Pericardium fibroblast (primary cell): ENCODE data around the gene FOXF2.

GRCh38 chr6:317045-317289, 24.7 kb downstream of the DUSP22 start:
- RAMPAGE, long total RNA = no peak

GRCh38 chr6:337617-338347, 45.5 kb downstream of the DUSP22 start:
- RAMPAGE, long total RNA = no peak

DNA sequence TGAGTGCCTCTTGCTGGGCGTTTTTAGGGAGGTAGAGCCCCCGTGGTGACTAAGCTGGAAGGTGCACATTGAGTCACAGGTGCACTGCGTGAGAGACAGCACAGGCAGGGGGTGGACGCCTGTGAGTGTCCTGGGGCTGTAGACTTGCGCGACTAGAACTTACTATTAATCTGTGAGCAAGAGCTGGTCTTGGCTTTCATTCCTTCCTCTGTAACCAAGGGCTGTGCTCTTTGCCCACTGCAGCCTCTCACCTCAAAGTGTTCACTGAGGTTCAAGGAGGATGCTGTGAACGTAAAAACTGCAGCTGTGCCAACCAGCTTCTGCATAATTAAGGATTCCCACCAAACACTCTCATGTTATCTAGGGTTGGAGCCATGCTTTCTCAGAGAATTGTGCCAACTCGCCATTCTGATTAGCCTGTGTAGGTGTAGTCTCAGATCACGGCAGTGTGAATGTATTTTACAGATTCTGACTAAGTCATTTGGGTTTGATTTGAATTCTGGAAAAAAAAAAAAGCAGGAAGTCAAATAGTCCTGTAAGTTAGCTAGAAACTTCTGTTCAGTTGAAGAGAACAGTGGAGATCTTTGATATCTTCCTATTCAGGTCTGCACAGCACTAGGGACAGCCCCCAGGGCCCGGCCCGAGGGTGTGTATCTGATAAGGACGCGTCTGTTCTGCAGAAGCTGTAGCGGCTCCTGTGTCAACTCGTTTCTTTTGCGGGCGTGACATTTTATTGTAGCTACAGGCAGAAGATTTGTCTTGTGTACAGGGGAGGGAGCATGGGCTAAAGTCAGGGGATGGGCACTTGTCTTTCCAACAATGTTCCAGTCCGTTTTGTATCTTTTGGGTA, 12.1 kb downstream of the IRF4 start:
- RAMPAGE, long total RNA = no peak

DNA sequence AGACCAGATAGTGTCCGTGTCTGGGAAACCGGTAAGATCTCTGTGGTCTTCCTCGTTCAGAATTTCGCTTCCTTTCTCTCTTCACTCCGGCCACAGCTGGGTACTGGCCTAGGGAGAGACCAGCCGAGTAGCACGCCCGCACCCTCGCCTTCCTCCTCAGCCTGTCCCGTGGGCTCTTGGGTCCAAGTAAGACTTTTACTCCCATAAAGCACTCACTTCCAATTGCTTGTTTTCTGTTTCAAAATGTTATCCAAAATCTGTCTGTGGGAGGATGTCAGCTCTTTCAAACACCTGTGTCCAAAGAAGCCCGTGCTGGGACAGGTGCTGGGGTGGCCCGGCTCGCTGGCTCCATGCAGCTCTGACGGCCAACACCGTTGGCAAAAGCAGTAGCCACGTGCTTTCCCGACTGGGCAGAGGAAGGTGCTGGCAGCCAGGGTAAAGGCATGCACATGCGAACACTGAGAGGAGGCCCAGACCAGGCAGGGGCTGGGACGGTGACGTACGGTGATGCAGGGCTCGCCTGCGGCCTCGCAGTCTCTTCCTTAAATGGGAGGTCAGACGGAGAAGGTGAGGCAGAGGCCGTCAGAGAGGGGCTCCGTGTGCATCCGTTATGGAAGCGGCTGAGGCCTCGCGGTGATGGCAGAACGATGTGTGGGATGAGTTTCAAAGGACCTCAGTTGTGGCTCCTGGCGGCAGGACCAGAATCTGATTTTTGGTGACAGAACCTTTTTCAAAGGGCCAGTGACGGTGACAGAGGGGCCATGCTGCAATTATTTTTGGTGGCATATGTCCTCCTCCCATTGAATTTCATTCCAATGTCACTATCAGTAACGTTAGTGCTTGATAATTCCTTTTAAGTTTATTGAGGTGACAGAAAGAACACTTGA, 112.4 kb downstream of the IRF4 start:
- RAMPAGE, long total RNA = no peak

GRCh38 chr6:672476-672993, 15.6 kb upstream of the HUS1B start:
- RAMPAGE, long total RNA = no peak

DNA sequence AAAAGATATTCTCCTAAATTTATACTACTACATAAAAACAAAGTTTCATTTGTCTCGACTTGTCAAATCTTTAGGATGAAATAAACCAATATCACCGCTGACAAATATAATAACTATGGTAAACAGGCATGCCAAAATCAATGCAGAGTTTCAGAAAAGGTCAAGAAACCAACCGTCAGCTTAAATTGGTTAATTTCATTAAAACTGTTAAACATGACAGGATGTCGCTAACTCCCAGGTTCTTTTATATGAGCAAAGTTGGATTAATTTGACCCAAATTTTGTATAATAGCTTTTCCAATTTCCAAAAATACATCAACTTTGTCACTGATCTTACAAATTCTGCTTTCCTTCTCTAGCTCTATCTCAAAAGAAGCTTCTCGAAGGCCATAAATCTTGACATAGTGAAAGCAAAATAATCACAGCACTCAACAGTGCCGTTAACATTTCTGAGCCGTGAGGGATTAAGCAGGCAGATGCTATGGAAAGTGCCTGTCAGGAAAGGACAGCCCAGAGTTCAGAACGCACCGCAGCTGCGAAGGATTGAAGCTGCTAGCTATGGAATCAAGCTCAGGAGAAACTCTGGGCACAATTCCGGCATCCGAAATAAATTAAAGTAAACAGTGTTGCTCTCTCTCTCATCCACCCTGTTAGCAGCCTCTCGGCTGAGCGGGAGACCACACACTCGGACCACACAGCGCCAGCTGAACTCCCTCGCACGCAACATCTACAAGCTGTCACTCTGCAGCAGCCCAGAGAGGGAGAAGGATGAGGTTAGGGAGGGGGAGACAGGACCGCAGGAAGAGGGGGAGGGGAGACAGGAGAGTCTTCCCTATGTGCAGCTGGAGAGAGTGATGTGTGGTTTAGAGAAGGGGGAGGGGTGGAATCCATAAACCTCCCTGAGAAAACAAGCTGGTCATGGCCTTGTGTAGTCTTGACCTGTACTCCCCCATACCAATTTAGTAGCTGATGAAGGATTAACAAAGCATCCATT, 9.2 kb downstream of the EXOC2 start:
- RAMPAGE, long total RNA = no peak

DNA sequence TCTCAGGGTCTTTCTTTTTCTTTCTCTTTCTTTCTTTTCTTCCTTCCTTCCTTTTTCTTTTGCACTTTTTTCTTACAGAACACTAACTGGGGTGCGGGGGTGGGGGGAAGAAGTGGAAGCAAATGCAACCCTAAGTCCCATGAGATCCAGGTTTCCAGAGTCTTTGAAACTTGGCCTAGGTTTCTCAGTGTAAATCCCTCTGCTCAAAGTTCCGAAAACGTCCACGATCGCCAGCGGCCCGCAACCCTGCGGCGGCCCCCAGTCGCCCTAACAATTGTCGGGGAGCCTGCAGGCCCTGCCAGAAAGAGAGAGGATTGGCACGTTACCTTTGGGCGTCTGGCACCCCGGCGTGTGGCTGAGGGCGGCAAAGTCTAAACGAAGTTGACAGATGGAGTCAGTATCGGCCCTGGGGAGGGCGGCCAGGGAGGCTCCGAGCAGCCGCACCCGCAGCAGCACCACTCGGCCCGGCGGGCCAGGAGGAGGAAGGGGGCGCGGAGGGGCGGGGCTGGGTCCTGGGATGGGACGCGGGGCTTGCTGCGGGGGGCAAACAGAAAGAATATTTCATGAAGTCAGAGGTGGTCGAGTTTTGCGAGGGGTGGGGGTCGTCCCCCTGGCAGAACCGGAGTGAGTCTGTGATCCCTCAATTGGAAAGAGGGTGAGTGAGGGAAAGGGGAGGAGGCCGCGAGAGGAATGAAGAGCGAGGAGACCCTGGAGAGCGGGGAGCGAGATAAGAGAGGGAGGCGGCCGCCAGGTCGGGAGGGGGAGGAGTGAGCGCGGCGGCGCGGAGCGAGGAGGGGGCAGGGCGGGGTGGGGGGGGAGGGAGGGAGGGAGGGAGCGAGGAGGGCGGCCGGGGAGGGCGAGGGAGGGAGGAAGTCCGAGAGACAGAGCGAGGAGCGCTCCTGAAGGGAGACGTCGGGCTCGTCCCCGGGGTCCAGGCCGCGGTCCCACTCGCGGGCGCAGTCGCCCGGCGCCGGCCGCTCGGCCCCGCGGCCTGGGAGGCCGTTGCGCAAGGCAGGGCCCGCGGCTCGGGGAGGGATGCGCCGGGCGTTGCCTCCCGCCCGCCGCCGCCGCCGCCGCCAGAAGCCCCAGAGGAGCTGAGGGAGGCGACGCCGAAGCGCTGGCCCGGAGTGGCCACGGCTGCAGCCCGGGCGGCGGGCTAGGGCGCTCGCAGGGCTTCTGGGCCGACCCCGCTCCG, at the start of gene FOXF2:
Gene FOXF2 (plus strand): TSS at position 884 of the 1,195 bp plus-strand sequence.
- RAMPAGE, long total RNA = no peak

- RAMPAGE, long total RNA = no peak
Observed at GRCh38 chr6:1392003-1392396, 2.6 kb downstream of the FOXF2 start.

DNA sequence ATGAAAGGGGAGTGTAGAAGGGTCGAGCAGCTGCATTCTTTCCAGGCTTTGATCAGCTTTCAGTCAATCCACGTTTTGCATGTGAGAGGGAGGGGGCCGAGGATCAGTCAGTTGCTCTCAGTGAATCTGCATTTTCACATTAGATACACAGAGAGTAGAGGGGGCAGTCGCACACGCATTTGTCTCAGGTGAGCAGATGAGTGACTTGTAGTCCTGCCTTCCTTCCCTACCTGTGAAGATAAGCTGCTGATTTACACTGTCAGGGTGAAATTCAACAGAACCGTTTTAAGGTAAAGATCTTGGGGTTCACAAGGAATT, 78.8 kb downstream of the FOXF2 start:
- RAMPAGE, long total RNA = no peak

DNA sequence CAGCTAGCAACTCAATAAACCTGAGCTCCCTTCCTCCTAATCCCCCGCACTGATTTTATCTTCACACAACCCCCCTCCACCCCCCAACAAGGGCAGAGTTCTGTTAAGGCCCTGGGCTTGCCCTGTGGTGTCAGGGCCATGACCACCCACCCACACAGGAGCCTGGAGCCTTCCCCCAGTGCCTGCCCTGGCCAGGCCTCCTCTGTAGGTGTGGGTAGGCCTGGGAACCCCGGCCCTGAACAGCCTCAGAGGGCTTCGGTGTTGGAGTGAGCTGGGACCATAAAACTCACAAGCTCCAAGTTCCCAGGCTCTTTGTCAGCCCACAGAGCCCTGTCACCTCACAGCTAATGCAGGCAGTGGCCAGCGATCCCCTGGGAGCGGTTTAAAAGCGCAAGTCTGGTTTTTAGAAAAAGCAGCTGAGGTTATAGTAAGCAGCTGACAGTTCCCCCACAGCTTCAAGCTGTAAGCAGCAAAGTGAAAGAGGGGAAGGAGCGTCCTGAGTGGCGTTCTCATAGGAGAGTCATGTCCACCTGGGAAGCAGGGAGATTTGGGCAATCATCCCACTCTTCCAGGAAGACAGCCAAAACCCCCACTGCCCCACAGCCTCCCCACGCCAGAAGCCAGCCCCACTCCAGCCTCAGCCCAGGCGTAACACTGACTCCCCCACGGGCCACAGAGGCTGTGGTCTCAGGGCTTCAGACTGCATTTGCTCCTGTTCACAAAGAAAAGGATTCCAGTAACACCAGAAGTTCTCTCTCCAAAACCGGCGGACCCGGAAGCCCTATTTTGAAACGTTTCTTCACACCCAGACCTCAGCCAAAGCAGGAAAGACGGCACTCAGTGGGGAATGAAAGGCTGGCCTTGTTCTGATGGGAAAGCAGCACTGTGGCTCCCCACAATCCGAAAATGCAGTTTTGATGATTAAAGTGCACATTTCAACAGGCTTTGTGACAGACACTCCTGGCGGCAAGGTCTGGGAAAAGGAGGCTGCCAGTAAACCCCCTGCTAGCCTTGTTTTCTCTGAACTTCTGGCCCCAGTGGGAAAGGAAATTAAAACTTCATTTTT, 34.3 kb upstream of the FOXC1 start:
- RAMPAGE, long total RNA = no peak

DNA sequence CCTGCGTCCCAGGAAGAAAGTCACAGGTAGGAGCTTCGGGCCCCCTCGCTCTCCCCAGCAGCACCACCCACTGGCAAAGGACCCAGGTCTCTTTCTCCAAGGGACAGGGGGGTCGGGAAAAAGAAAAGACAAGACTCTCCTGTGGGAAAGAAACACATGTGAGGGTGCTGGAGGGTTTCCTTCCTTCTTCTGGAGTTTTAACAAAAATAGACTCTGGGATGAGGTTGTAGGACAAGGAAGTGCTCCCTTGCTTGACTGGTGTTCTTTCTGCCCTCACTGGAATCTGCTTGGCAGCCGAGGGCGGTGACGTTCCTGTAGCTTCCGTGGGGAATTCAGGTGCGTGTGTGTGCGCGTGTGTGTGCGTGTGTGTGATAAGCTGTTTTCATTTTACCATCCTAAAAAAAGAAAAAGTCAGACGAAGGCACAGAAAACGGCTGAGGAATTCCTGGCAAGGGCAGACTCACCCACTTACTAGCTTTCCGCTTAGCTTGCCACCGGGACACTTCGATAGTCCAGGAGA, 16.2 kb upstream of the FOXC1 start:
- RAMPAGE, long total RNA = no peak

- RAMPAGE, long total RNA = no peak
Observed at GRCh38 chr6:1613841-1614755, 4.4 kb downstream of the FOXC1 start.

DNA sequence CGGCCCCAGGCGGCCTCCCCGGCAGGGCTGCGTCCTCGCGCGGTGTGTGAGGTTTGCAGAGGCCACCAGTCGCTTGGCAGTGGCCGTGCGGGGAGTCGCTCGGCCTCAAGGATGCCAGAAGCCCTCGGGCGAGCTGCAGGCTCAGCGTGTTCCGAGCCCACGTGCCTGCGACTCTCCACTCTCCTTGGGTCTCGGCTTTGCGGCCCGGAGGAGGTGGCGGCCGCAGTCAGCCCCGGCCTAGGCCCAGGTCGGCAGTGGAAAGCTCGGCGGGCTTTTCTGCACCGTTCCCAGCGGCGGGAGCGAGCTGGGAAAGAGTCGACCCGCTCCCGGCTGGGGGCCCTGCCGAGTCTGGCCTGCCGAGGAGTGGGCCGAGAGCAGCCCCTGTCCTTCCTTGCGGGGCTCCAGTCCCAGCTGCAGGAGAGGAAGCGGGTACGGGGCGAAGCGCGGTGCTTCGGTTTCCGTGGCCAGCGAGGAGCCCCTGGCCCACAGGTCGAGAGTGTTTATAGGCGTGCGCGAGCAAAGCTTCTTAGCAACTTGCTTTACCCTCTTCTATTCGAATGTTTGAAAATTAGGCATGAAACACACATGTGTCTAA, 5.5 kb downstream of the FOXC1 start:
- RAMPAGE, long total RNA = no peak

DNA sequence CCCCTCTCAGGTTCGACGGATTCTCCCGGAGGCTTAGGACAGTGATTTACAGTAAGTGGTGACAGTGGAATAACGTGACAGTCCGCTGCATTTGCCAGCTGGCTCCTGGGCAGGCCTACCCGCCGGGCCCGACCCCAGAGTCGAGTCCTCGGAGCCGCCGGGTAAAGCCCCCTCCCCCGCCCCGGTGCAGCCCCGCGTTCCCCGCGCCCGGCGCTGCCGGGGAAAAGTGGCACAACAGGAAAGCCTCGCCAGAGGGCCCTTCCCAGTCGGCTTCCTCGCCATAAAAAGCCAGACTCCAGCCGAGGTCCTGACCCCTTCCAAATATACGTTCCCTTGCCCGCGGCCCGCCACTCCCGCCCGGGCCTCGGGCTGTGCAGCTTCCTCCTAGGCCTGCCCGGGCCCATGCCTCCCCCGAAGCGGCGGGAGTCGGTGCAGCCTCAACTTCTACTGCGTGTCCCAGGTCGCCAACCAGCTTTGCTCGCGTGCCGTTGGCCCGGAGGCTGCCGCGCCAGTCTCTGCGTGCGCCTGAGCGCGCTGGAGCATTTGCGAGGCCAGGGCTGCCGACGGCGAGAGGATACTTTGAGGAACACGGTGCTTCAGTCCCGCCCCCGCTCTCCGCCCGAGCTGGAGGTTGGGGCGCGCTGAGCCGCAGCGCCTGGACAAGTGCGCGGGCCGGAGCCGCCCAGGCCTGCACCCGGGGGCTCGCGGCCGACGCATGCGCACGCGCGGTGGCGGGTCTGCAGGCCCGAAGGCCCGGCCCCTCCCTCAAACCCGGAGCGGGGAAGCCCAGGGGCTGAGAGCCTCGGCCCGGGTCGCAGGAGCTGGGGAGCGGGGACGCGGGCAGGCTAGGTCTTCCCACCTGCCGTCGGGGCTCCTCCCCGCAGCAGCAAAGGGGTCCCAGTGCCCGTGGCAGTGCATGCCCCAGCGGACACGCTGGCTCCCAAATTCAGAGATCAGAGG, 10.0 kb downstream of the FOXC1 start:
- RAMPAGE, long total RNA = no peak

GRCh38 chr6:1623326-1623924, 13.7 kb downstream of the FOXC1 start:
- RAMPAGE, long total RNA = no peak

DNA sequence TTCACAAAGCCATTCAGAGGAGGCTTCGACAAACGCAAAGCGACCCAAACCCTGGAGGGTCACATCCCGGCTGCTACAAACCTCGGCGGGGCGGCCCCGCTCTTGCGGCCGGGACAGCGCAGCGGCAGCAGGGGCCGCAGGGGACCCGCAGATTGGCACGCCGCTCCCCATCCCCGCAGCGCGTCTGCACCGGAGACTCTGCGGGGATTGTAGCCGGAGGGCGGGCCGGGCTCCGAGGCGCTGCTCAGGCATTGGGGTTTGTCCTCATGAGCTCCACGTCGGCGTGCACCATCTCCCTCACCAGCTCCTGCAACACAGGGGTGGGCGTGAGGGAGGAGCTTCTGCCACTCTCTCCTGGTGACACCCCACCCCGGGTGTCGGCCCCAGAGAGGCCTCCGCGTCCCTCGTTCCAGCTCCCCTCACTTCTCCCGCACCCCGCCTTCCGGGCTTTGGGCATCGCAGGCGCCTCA, 14.2 kb downstream of the FOXC1 start:
- RAMPAGE, long total RNA = no peak

DNA sequence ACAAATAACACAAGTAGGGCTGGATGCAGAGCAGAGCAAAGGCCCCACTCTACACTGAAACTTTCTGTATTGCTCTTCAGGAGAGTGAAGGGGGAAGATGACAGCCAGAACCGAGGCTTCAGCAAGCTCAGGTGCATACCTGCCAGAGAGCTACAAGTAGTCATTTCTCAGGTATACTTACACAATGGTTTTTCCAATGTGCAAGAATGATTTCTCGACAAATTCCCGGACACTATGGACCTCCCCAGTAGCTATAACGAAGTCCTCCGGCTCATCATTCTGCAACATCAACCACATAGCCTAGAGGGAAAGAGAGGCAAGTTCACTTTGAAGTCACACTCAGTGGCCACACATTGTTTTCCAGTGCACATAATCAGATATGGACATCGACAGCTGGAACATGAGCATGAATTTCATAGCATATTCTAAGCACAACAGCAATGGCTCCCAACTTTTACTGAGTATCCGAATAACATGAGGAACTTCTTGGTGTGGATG, 132.6 kb downstream of the FOXC1 start:
- RAMPAGE, long total RNA = no peak

GRCh38 chr6:1778585-1778995, 168.9 kb downstream of the FOXC1 start:
- RAMPAGE, long total RNA = no peak

DNA sequence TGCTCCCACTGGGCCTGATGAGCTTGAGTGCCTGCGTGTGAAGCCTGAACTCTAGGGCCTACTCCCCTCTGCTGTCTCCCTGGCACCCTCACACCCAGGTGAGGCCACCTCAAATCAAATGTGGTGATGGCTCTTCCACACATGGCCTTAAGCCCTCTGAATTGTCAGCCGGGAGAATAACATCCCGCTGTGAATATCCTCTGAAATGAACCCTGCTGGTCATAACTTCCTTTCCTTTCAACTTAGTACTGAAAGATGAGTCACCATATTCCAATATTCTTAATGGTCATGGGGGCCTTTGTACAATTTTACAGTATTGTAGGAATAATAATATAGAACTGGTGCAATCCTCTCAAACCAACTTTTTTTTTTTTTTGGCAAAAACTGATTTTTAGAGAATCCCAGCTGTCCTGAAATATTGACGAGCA, 171.8 kb downstream of the FOXC1 start:
- RAMPAGE, long total RNA = no peak

- RAMPAGE, long total RNA = no peak
Observed at GRCh38 chr6:1884170-1884679, 274.5 kb downstream of the FOXC1 start.